OCI-LY7 (cell line): ENCODE measurements around the genes TES and ANKRD7.

DNA sequence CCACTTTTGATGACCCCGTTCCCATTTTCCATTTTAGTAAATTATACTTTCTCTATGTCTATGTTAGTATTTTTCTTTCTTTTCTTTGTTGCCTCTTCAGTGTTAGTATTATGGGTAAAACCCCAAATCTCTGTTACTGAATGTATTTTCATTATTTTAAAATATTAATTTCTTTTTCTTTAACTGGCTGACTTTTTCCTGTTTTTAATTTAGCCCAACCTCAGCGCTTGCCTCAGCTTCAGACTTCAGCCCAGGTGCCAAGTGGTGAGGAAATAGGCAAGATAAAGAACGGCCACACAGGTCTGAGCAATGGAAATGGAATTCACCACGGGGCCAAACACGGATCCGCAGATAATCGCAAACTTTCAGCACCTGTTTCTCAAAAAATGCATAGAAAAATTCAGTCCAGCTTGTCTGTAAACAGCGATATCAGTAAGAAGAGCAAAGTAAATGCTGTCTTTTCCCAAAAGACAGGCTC, 57.4 kb downstream of the MDFIC start:
- PRO-cap = no peak
- RAMPAGE, long total RNA = no peak

DNA sequence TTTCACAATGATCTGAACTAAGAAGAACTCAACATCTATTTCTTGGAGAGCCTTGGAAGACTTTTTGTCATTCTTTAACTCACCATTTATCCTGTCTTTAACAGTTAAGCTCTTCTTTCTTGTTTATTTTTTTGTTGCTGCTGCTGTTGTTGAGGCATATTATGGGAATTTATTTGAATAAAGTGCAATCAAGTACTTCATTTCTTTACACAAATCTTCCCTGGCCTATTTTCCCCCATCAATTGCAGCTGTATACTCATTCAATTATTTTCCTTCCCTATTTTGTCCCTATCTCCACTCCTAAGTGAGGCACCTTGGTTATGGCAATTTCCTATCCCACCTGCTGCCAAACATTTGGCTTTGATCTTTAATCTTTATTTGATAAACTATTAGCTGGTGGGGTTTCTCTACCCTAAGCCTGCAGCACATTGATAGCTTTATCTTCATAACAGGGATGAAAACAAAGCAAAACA, 143.1 kb downstream of the MDFIC start:
- PRO-cap = no peak
- RAMPAGE, long total RNA = no peak

DNA sequence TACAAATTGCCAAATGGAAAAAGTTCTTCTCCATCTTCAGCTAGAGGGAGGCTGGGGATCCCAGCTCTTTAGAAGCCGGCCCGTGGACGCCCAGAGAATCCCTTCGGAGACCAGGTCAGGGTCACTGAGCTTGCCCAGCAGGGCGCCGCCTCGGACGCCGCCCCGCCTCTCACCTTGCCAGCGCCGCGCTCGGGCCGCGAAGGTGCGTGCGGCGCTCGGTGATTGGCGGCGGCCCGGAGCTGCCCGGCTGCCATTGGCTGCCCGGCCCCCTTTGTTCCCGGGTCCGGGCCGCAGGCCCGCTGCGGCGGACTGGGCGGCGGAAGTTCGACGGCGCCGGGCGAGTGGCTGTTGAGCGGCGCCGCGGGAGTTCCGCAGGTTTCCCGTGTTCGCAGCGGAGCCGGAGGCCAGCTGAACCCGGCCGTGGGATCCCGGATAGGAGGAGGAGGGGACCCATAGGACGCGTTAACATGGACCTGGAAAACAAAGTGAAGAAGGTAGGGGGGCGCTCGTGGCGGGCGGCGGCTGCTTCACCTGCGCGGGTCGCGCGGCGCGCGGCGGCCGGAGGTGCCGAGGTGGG, at the start of gene TES:
TES (plus strand) TSS at position 299 of the 577 bp plus-strand sequence.
- PRO-cap = no peak
- RAMPAGE, long total RNA = no peak

GRCh38 chr7:116239110-116239595, 28.8 kb downstream of the TES start:
- PRO-cap = no peak
- RAMPAGE, long total RNA = no peak

DNA sequence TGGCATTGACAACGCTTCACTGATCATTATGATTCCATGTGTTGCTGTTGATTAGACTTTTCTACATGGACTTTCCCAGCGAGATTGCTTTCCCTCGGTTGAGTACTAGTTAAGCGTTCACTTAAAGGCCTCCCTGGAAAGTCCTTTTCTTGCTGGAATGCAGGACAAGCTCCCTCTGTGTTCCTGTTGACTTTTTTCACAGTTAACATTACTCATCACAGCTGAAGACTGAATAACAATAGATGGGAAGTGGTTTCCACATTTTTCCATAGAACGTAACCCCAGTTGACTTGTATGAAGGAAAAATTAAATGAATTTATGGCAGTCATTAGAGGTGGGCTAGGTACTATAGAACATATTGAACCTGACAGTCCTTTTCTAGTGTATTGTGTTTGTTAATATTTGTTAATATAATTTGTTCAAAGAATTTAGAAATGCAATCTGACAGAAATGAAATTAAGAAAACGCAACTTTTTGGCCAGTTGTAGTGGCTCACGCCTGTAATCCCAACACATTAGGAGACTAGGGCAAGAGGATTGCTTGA, 2.5 kb upstream of the CAV1 start:
- PRO-cap = no peak
- RAMPAGE, long total RNA = no peak

DNA sequence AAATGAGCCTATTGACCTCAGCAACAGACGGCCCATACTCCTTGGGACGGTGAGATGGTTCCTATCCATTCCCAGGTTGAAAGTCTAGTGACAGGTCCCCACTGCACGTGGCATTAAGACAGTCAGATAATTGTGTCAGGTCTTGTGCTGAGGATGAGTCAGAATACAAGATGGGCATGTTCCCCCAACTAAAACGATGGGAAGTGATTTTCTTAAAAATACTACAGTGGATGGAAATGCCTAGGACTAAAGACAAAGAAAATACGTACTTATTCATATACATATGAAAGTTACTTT, 2.1 kb downstream of the CAV1 start:
- PRO-cap = no peak
- RAMPAGE, long total RNA = no peak

- PRO-cap = no peak
- RAMPAGE, long total RNA = no peak
Measured at GRCh38 chr7:116536033-116536637, 11.3 kb downstream of the CAV1 start.

DNA sequence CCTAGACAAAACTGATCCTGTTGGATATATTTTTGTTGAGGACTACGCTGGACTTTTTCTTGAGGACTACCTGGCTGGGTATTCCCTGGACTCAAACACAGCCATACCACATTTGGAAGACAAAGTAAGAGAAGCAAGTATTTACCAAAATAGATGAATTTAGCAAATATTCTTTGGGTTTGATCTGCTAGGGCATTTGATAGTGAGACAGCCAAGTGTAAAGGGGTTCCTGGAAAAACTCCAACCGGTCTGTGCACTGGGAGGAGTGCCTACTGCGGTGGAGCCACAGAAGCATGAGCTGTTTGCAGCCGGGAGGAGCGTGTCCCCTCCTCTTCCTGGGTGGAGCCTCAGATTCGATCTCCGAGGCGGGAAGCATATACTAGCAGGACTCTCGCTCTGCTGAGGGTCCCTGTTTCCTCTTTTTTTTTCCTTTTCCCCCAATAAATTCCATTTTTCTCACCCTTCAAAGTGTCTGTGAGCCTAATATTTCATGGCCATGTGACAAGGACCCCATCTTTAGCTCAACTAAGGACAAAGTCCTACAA, 45.2 kb upstream of the MET start:
- PRO-cap = no peak
- RAMPAGE, long total RNA = no peak

- PRO-cap = no peak
- RAMPAGE, long total RNA = no peak
Measured at GRCh38 chr7:116630780-116631304, 41.2 kb upstream of the MET start.

DNA sequence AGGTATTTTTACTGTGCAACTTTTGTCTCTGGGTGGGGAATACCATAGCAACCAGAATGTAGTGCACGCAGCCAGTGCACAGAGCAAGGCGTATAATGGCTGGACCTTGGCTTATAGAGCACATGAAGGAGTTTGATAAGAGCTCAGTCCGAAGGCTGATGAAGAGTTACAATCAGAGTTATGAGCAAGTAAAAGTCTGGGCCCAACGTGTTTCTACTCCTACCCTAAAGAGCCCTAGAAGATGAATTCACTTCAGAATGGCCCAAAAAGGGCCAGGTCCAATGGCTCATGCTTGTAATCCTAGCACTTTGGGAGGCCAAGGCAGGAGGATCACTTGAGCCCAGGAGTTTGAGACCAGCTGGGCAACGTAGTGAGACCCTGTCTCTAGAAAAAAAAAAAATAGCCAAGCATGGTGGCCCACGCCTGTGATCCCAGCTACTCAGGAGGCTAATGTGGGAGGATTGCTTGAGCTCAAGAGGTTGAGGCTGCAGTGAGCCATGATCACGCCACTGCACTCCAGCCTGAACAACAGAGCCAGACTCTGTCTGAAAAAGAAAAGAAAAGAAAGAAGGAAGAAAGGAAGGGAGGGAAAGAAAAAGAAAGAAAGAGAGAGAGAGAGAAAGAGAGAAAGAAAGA, 82.4 kb downstream of the MET start:
- PRO-cap = no peak
- RAMPAGE, long total RNA = no peak

GRCh38 chr7:116813422-116813610, 49.1 kb upstream of the CAPZA2 start:
- PRO-cap = no peak
- RAMPAGE, long total RNA = no peak

DNA sequence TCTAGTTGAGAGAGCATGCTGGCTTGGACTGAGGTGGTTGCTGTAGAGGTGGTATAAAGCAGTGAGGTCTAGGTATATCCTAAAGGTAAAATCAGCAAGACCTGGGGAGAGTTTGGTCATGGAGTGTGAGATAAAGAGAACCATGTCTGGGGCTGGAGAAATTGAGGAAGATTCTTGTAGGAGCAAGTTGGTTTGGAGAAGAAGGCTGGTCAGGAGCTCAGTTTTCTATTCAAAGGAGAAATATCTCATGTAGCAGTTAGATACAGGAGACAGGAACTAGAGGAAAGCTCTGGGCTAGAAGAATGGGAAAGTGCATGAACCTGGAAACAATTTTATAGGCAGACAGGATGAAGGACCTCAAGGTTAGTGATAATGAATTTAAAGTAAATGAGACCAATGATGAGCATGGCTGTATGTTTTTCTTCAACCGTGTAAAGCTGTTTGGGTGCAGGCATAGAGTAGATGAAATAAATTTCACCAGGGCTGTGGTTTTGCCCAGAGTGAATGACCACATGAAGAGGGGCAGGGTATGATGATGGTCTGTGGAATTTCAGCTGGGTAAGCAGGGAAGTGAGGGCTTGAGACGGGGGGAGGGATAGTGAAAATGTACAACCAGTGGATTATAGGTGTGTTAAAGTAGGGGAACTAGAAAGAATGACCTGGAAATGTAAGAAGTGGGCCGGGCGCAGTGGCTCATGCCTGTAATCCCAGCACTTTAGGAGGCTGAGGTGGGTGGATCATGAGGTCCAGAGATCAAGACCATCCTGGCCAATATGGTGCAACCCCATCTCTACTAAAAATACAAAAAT, 32.7 kb upstream of the ST7 start:
- PRO-cap = no peak
- RAMPAGE, long total RNA = no peak

GRCh38 chr7:117065484-117066110, 112.3 kb downstream of the ST7 start:
- PRO-cap = no peak
- RAMPAGE, long total RNA = no peak

DNA sequence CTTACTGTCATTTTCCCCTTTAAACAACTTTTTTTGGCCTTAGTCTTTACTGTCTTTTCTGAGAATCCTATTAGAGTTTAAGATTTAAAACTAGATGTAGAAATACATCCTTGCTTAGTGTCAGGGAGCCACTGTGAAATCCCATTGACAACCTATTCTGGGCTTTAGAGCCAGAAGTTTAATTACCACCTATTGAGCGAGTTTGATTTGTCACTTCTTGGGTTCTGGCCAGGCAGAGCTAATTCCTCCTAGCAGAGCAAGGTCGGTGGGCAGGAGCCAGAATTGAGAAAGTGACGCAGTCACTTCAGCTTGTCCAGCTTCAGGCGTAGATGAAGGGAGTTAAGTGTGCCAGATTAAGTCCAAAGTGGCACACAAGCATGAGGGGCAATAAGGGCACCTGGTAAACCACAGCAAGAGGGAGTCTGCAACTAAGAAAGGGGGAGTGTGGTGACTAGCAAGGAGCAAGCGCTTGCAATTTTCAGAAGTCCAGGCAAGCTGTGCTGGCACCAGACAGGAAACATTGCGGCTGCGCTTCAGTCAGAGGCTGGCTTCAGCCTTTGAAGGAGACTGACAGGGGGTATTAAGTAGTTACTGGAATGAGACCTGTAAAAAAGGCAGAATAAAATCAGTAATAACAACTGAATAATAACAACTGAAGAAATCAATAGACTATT, 119.4 kb downstream of the ST7 start:
- PRO-cap = no peak
- RAMPAGE, long total RNA = no peak

GRCh38 chr7:117382009-117382321, 45.3 kb downstream of the ASZ1 start:
- PRO-cap = no peak
- RAMPAGE, long total RNA = no peak

DNA sequence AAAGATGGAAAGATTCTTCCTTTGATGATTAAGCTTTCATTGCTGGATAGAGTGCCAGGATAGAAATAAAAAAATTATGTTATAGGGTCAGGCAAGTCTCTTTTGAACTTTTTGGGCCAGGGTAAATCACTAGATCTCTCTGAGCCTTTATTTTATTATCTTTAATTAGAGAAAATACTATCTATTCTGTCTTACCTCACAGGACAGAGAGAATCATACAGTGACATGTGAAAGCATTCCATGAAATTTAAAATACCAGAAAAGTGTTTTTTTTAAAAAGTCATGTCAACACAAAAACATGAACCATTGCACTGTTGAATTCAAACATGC, 126.5 kb upstream of the CTTNBP2 start:
- PRO-cap = no peak
- RAMPAGE, long total RNA = no peak

GRCh38 chr7:118007014-118007421, 133.8 kb upstream of the CTTNBP2 start:
- PRO-cap = no peak
- RAMPAGE, long total RNA = no peak

DNA sequence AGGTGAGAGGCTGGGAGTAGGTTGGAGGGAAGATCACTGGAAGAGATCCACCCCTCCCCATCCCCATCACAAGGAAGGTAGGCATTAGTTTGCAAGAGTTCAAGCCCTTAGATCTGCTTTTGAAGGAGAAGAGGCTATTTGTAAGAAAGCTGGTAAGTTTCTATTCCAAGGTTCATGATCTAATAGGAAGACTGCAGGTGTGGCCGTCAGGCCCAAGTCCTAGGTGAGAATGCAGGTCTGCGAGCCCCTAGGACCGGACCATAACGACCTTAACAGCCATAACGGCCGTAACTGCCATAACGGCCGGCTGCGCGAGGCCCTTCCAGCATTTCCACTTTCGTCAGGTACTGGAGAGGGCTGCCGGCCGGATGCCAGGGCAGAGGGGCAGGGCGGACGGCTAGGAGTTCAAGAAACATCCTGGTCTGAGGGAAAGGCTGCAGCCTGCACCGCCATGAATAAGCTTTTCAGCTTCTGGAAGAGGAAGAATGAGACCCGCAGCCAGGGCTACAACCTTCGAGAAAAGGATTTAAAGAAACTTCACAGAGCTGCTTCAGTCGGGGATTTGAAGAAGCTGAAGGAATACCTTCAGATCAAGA, at the start of gene ANKRD7:
ANKRD7 (plus strand) TSS at position 325 of the 596 bp plus-strand sequence.
- PRO-cap = no peak
- RAMPAGE, long total RNA = no peak

- PRO-cap = no peak
- RAMPAGE, long total RNA = no peak
Measured at GRCh38 chr7:120033122-120033427, 239.9 kb upstream of the KCND2 start.

DNA sequence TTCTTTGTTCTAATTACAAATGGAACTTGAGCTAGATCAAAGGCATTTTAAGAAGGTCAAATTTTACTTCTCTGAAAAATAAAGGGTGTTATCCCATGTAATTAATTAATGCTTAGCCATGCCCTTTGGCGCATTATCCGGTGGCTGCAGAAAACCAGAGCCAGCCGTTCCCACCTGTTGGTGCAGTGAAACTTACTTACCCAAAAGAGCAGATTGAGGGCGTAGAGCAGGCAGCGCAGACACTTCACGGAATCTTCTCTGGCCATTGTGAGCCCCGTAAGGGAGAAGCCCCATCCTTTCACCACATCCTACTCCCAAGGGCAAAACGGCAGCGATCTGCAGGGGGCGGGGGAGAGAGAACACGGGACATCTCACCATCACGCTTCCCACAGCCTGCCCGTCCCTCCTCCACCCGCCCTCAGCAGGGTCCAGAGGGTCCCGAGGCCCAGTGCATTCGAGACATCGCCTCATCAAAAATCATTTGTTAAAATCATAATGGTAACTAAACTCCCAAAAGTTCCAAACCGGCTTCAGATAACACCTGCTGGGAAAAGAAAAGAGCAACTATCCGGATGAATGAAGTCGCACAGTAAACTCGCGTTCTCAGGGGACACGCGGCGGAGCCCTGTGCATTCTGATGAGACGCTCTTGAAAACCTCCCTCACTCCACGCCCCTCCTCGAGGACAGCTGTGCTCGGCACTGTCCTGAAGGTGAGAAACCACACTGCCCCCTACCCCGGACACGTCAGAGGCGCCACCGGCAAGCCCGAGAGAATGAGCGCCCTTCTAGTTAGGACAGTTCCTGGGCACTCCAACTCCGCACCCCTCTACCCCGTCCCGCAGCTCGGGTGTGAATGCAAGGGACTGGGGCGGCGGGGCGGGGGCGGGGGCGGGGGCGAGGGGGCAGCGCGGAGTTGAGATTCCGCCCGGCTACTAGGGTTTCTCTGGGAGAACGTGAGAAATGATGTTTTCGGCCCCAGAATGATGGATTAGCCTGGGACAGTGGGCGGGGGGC, 1.1 kb downstream of the TSPAN12 start:
- PRO-cap = no peak
- RAMPAGE, long total RNA = no peak